Endodermal cell (in vitro differentiated cells): ENCODE measurements around a stretch of chr17.

- PRO-cap: no peak
Observed at GRCh38 chr17:82657261-82657808, 9.1 kb upstream of the WDR45B start.

- PRO-cap: no peak
Observed at GRCh38 chr17:82751038-82751300, 896 bp upstream of the TBCD start.

- PRO-cap: no peak
Observed at GRCh38 chr17:82799435-82799925, 40.3 kb downstream of the ZNF750 start.

DNA sequence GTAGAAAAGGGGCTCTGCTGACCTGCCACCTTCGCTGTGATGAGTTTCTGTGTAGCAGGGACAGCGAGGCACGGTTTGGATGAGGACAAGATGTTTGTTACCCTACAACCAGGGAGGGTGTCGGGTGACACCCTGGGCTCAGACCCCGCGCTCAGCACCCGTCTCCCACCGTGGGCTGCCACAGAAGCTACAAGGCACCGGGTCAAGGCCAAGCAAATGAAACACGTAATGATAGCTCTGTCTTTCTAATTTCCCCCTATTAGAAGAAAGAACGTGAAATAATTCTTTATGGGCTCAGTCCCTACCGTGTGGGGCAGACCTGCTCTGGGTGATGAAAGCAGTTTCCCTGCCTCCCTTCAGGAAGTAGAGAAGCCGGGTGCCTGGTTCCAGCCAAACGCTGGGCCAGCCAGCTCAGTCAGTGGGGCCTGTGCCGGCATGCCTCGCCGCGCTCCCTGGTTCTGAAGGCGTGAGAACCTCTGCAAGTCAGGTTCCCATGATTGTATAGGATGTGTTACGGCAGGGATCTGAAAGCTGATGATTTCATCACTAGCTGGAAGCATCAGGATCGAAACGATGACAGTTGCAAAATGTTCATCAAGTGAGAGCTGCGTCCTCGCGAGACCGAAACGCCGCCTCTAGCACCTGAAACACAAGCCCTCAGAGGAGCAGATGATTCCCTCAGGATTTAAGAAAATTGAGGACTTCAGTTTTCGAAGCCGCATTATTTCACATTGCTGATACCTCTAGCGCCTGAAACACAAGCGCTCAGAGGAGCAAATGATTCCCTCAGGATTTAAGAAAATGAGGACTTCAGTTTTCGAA, 3.8 kb downstream of the ZNF750 start:
- PRO-cap: no peak

- PRO-cap: no peak
Observed at GRCh38 chr17:82840381-82840789, 563 bp upstream of the ZNF750 start.

DNA sequence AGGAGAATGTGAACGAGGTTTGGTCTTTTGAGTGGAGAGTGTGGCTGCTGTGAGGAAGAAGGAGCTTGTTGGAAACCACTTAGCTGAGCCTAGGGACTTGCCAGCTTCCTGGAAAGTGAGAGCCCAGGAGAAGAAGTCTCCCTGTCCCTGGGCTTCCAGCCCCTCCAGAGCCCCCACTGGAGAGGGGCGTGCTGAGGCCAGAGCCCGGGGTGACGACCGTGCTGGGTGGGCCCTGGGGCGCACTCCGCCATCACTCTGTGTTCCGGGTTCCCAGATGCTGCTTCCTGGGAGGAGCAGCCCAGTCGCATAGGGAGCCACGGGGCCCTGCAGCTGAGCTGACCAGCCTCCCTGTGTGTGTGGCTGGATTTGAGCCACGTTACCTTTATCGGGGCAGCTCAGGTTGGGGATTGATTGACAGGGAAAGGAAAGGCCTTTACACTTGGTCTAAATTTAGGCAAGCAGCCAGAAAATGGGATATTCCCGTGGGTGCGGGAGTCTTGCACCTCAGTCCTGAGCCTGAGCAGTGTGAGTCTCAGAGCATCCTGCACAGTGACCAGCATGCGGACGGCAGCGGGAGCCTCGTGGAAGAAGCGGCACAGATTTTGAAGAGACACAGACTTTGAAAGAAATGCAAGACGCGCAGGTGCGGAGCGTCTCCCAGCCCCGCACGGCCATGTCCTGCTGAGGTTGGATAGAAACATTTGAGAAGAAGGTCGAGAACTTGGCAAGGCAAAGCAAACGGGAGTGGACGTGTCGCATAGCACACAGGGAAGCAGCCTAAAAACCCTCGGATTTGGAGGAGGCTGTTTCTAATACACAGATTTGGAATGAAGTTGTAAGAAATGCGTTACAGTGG, 51.3 kb upstream of the ZNF750 start:
- PRO-cap: no peak

DNA sequence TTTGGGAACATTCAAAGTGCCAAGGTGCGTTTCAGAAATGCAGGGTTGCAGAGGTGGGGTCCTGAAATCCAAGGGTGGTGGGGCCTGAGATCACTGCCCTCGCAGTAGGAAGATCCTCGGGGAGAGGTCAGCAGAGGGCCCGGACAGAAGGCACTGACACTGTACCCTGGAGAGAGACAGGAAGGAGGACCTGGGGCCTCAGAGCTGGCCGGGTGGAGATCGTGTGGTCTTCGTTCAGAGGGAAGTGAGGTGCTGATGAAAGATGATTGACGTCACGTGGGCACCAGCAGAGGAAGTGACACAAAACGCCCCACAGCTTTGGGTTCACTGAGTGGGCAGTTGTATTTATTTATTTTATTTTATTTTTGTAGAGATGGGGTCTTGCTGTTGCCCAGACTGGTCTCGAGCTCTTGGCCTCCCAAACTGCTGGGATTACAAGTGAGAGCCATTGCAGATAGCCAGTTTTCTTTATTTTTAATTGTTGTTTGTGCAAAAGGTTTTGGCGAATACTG, 2.5 kb upstream of the B3GNTL1 start:
- PRO-cap: no peak

GRCh38 chr17:83056498-83057047, 5.0 kb upstream of the B3GNTL1 start:
- PRO-cap: no peak

DNA sequence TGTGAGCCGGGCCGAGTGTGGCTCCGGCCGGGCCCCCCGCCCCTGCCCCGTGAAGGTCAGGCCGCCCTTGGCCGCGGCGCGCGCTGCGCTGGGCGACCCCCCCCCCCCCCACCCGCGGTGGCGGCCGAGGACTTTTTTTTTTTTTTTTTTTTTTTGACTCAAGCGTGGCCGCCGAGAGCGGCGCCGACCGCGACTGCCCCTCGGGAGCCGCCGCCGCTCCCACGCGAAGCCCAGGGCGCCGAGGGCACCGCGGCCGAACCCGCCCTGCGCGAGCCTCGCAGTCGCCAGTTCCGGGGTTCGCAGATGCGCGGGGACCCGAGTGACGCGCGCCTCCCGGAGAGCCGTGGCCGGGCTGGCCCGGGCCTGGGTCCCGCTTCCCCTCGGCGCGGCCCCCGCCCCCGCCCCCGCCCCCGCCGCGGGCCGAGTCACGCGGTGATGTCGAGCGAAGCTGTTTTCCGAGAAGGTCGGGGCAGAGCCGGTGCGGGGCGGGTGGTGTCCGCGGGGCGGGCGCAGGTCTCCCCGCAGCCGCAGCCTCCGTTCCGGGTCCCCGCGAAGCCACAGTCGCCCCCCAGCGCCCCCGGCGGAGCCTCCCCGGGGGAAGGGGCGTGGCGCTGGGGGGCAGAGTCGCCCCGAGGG, 1.2 kb downstream of the METRNL start:
- PRO-cap: no peak

GRCh38 chr17:83099297-83100155, 20.1 kb downstream of the METRNL start:
- PRO-cap: no peak

DNA sequence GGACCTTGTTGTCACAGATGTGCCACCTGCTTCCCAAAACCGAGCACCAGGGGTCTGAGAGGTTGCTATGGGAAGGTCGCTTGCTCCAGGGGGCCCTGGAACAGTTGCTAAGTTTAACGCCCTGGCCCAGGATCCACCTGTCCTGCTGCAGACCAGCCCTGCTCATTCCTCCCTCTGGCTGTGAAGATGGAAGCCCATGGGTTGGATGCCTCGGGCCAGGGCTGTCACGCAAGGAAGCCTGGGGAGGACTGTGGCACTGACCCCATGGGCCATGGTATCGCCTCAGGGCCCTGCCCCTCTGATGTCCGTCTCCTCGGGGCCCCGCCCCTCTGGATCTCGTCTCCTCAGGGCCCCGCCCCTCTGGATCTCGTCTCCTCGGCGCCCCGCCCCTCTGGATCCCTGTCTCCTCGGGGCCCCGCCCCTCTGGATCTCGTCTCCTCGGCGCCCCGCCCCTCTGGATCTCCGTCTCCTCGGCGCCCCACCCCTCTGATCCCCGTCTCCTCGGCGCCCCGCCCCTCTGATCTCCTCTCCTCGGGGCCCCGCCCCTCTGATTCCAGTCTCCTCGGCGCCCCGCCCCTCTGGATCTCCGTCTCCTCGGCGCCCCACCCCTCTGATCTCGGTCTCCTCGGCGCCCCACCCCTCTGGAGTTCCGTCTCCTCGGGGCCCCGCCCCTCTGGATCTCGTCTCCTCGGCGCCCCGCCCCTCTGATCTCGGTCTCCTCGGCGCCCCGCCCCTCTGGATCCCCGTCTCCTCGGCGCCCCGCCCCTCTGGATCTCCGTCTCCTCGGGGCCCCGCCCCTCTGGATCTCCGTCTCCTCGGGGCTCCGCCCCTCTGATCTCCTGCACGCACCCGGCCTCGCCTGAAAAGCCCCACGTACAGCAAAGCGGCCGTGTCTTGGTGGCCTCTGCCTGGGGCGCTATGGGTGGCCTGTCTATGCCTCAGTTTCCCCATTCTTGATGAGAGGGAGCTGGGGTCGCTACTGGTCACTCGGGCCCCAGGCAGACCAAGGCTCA, 24.0 kb downstream of the METRNL start:
- PRO-cap: no peak

- PRO-cap: no peak
Observed at GRCh38 chr17:83106798-83107164, 27.4 kb downstream of the METRNL start.

- PRO-cap: no peak
Observed at GRCh38 chr17:83115838-83116080, 36.4 kb downstream of the METRNL start.

GRCh38 chr17:83127856-83128055, 48.3 kb downstream of the METRNL start:
- PRO-cap: no peak

DNA sequence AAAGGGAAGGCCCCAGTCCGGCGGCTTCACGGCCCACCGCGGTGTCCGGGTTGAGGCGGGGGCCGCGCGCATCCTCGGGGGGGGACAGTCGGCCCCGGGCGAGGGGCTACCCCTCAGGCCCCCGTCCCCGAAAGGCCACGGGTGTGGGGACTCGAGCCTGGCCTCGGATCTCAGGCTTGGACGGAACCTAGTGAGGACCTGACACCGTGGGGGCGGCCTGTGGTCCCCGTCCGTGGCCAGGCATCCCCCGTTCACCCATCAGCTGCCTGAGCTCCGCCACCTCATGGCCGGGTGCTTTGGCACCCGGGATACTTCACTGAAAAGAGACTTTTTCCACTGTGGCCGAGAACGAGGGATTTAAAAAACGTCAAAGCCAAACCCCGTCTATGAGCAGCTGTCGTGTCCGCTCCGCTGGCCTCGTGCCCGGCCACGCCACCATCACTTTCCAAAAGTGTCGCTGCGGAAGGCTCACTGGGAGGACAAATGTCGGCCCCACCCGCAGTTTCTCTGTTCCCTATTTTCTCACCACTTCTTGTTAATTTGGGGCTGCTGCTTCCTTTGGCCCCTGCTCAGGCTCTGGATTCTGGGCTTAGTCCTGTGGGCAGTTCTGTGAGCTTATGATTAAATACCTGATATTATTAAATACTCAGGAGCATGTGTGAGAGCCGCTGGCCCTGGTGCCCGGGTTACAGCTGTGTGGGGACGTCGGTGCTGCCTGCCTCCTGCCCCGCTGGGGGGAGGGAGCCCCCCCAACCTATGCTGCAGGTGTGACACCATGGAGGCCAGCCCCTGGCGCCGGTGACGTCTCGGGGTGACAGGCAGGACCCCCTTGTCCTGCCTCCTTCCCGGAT, 73.8 kb downstream of the METRNL start:
- PRO-cap: no peak

- PRO-cap: no peak
Observed at GRCh38 chr17:83184153-83184598, 104.8 kb downstream of the METRNL start.